Heart left ventricle (tissue), 7 donors: ENCODE measurements around the gene METTL4.

DNA sequence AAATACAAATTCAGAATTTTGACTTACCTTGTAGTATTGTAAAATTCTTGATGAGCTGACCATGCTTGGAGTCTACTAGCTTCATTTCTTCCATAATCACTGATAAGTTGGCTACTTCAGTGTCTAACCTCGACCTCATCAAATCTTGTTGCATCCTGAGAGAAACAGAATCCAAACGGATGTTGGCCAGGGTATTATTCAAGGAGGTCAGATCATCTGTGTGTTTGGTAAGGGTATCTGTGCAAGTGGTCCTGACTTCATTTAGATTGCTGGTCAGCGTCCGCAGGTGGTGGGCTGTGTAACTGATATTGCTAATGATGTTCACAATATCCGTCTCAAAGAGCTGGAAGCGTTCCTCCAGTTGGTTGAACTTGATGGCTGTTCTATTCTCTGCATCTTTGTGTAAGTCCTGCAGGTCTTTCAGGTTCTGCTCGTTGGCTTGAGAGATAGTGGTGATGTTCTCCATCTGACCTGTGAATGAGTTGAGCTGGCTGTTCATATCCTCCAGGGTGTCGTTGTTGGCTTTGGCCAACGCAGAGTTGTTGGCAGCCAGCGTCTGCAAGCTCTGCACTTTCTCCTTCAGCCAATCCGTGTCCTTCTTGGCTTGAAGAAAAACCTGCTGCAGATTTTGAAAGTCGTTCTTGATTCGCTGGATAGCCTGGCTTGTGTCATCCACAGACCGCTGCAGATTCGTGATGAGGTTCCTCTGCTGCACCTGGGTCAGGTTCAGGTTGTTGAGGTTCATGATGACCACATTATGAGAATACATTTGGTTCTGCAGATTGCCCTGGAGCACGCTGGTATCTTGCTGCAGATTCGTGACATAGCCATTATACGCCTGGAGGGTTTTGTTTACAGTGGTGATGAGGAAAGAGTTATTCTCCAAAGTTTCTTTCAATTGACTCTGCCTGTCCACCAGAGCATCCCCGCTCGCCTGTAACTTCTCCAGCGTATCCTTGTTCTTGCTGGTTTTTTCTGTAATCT is 78.7 kb upstream of the THOC1 start:
- PRO-cap, 6 experiments: no peak in any of the 6 experiments
- RAMPAGE, long total RNA, 2 experiments: no peak in any of the 2 experiments
- RRBS: no CpG with 5 or more reads among the region's 21 CpGs

DNA sequence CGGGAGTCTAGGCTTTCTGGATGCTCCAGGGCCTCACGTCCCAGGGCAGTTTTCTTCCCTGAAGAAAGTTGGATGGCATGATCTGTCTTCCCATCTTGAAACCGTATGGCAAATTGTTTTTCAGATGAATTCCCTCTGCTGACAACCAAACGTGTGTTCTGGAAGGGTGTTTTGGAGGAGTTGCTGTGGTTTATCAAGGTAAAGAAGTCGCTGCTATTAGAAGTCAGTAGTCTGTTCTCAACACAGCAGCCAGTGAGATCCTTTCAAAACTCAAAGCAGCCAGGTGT is 2.0 kb downstream of the TYMS start:
- PRO-cap, 6 experiments: no peak in any of the 6 experiments
- RAMPAGE, long total RNA, 2 experiments: no peak in any of the 2 experiments
- RRBS: no CpG with 5 or more reads among the region's 5 CpGs

GRCh38 chr18:724193-725326 is 12.1 kb upstream of the ENOSF1 start:
- PRO-cap, 6 experiments: no peak in any of the 6 experiments
- RAMPAGE, long total RNA, 2 experiments: no peak in any of the 2 experiments
- RRBS: no CpG with 5 or more reads among the region's 6 CpGs

- PRO-cap, 6 experiments: no peak in any of the 6 experiments
- RAMPAGE, long total RNA, 2 experiments: no peak in any of the 2 experiments
- RRBS: no CpG with 5 or more reads among the region's 13 CpGs
These were observed 27.6 kb upstream of the YES1 start for GRCh38 chr18:839299-840469.

- PRO-cap, 6 experiments: no peak in any of the 6 experiments
- RAMPAGE, long total RNA, 2 experiments: no peak in any of the 2 experiments
- RRBS: no CpG with 5 or more reads among the region's 26 CpGs
These were observed 324.0 kb downstream of the METTL4 start for GRCh38 chr18:2247240-2247724.

- PRO-cap, 6 experiments: peak in 6 of 6 experiments; most common plus-strand start chr18:2571031 (in 1); most common minus-strand start chr18:2571503 (in 6)
- RAMPAGE, long total RNA, 2 experiments: start-site peak on the minus strand in 2 of 2 experiments, at chr18:2571459-2571510 at its widest, 10 to 21 reads per replicate
- RRBS: no CpG with 5 or more reads among the region's 57 CpGs
These were observed at the start of gene METTL4 for GRCh38 chr18:2570653-2571774. METTL4 (minus strand) TSS chr18:2571505.

DNA sequence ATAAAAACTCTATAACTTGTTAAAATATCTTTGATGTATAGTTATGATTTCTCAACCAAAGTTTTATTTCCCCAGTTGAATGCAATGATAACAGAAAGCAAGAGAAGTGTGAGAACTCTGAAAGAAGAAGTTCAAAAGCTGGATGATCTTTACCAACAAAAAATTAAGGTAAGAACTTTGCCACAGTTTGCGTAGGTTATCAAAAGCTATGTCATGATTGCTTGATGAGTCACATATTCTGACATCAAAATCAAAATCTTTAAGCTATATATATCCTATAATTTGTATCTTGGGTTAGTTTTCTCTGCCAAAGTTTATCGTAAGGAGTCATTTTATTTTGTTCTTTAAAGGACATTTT is 35.0 kb downstream of the NDC80 start:
- PRO-cap, 6 experiments: no peak in any of the 6 experiments
- RAMPAGE, long total RNA, 2 experiments: no peak in any of the 2 experiments
- RRBS: no CpG with 5 or more reads among the region's 2 CpGs

DNA sequence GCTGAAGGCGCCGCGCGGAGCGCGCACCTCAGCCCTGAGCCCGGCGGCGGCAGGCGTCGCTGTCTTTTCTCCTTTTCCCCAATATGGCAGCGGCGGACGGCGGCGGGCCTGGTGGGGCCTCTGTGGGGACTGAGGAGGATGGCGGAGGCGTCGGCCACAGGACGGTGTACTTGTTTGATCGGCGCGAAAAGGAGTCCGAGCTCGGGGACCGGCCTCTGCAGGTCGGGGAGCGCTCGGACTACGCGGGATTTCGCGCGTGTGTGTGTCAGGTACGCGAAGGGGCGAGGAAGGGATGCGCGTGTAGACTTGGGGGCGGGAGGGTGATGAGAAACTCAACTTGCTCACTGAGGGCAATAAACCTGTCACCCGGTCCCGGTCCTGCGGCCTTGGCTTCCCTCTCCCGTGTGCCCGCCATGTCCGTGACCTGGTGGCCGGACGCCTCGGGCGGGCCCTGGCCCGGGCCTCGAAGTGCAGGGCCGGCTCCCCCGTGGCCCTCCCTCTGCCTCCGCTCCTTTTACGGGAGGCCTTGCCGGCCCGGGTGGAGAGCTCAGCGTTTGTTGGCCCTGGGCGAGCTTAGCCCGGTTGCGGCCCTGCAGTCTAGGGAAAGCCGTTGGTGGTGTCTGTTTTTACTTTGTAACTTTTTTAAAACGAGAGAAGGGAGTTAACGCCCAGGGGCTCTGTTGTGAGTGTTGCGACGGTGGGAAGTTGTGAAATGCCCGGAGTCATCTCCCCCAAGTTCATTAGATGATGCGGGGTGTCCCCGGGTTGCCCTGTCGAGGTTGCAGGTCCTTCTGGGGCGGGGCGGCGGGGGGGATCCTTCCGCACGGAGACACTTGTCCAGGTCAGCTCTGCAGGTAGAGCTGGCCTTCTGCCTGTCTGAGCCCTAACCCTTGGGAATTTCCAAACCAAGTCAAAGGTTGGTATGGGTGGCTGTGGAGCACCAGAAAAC is 741 bp downstream of the SMCHD1 start:
- PRO-cap, 6 experiments: peak in 3 of 6 experiments; most common minus-strand start position 442 of the sequence (in 1)
- RAMPAGE, long total RNA, 2 experiments: no peak in any of the 2 experiments
- RRBS: 3% methylated on average over 22 of the region's 76 CpGs

DNA sequence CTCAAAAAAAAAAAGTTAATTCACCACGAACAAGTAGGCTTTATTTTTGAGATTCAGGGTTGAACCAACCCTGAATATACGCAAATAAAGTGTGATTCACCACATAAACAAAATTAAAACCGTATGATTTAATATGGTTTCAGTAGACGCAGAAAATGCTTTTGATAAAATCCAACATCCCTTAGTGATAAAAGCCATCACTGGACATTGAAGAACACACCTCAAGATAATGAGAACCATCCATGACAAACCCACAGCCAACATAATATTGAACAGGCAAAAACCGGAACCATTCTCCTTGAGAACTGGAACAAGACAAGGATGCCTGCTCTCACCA is 79.5 kb downstream of the SMCHD1 start:
- PRO-cap, 6 experiments: no peak in any of the 6 experiments
- RAMPAGE, long total RNA, 2 experiments: no peak in any of the 2 experiments
- RRBS: no CpG with 5 or more reads among the region's 5 CpGs

GRCh38 chr18:2754077-2754824 is 92.6 kb upstream of the EMILIN2 start:
- PRO-cap, 6 experiments: no peak in any of the 6 experiments
- RAMPAGE, long total RNA, 2 experiments: no peak in any of the 2 experiments
- RRBS: no CpG with 5 or more reads among the region's 3 CpGs

- PRO-cap, 6 experiments: no peak in any of the 6 experiments
- RAMPAGE, long total RNA, 2 experiments: no peak in any of the 2 experiments
- RRBS: no CpG with 5 or more reads among the region's 6 CpGs
These were observed 40.8 kb upstream of the EMILIN2 start for GRCh38 chr18:2805763-2806577.

DNA sequence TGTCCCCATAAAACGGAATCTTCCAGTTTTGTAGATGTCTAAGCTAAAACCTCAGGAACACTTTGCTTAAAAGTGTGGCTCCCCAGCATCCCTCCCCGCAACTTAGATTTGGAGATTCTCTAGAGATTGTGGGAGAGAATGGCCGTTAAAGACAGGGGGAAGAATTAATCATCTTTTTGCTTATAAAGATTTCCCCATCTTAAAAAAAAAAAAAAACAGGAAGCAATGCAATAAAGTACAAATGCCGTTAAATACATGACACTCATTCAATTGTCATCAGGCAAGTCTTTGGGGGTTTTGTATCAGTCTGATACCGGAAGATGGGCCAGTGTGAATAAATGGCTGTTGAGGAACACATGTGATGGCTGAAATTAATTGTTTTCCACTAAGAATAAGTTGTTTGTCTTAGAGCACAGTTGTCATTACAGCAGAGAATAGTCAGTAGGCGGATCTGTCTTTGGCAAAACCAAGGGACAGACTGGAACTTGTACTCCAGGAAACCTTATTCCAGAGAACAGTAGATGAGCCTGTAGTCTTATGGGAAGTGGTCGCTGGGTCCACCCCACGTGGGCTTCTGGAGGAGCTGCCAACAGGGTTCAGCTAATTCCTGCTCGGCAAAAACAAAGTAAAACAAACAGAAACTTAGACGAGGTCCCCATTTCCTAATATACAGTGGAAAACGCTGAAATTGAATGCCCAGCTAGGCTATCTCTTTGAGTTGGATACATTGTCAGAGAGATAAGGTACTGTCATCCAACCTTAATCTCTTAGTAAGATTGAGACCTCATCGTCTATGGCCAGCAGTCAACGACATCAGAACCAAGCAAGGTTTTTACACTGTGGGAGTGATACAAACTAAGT is 1.8 kb downstream of the EMILIN2 start:
- PRO-cap, 6 experiments: peak in 1 of 6 experiments; most common minus-strand start position 480 of the sequence (in 1)
- RAMPAGE, long total RNA, 2 experiments: no peak in any of the 2 experiments
- RRBS: no CpG with 5 or more reads among the region's 13 CpGs

DNA sequence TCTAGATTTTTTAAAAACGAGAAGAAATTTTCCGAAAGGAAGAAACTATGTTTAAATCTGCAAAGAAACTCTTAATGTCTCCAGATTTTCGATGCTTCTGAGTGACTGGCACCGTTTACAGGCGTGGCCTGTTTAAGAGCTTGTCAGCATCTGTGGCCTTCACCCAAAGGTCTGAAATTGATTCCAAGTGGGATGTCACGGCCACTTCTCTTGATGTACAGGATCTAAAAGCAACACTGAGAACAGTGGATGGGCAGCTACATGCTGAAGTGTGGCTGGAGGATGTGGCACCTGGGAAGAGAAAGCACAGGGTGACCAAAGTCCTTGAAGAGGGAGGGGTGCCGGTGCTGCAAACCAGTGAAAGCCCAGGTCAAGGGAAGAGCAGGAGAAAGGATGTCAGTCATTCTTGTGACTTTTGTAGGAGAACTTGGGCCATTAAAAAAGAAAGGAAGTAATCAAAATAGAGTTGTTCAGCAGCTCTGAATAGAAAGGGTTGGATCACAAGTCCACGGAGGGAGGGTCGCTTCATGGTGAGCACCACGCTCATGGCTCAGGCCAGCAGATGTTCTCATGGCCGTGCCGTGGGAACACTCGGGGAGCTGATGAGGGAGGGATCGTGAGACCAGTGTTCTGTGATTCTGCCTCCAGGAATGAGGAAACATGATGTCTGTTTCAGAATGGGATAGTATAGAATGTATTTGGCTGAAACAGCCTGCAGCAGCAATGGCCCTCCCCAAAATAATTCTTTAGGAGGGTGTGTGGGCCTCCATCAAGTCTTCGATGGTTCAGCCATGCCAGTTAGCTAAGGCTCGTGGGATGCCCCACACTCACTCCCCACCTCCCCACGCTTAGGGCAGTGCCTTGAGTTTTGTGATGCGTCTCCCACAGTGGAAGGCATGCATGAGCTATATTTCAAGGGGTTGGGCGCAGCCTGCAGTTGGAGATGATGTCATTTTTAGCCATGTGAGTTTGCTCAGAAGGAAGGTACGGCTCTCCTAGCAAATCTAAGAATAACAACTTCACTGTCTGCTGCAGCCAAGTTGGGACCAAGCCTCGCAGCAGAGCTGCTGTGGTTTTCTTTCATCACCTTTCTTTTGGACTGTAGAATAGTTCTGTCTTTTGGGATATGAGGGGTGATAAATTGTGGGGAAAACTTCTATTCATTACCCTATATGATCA is 28.3 kb downstream of the EMILIN2 start:
- PRO-cap, 6 experiments: peak in 6 of 6 experiments; most common plus-strand start position 1,022 of the sequence (in 4); most common minus-strand start position 889 of the sequence (in 2)
- RAMPAGE, long total RNA, 2 experiments: no peak in any of the 2 experiments
- RRBS: no CpG with 5 or more reads among the region's 21 CpGs

GRCh38 chr18:2905782-2906306 is 59.0 kb downstream of the EMILIN2 start:
- PRO-cap, 6 experiments: peak in 6 of 6 experiments; most common plus-strand start chr18:2906209 (in 6); most common minus-strand start chr18:2906109 (in 6)
- RAMPAGE, long total RNA, 2 experiments: no peak in any of the 2 experiments
- RRBS: 5% methylated on average over 15 of the region's 47 CpGs

- PRO-cap, 6 experiments: no peak in any of the 6 experiments
- RAMPAGE, long total RNA, 2 experiments: no peak in any of the 2 experiments
- RRBS: no CpG with 5 or more reads among the region's 9 CpGs
These were observed 62.0 kb downstream of the LPIN2 start for GRCh38 chr18:2950792-2951473.

- PRO-cap, 6 experiments: no peak in any of the 6 experiments
- RAMPAGE, long total RNA, 2 experiments: no peak in any of the 2 experiments
- RRBS: no CpG with 5 or more reads among the region's 9 CpGs
These were observed 48.5 kb downstream of the LPIN2 start for GRCh38 chr18:2964277-2965010.

GRCh38 chr18:2970323-2970732 is 42.6 kb downstream of the LPIN2 start:
- PRO-cap, 6 experiments: no peak in any of the 6 experiments
- RAMPAGE, long total RNA, 2 experiments: no peak in any of the 2 experiments
- RRBS: no CpG with 5 or more reads among the region's 3 CpGs

DNA sequence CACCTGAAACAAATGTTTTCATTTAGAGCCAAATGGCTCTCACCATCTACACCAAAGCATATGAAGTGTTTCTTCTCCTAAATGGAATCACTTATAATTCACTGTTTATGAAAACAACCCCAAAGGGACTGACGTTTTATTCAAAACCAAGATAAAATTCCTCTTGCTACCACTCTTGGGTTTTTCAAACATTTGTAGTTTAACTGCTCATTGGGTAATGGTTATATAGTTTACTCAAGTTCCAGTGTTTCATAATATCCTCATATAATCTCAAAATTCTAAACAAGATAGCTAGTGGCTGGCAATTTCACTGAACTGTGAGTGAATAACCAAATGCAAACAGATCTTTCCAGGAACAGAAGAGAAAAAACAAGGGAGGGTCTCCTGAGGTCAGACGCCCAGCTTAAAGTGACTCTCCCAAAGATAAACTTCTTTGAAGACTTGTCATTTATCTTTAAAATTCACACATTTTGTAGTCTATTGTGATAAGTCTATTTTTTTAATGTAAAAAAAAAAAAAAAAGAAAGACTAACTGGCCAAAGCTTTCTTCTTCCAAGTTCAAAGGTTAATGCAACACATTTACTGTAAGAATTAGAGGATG is 26.8 kb downstream of the LPIN2 start:
- PRO-cap, 6 experiments: no peak in any of the 6 experiments
- RAMPAGE, long total RNA, 2 experiments: no peak in any of the 2 experiments
- RRBS: no CpG with 5 or more reads among the region's 2 CpGs

GRCh38 chr18:3037329-3038010 is 24.5 kb upstream of the LPIN2 start:
- PRO-cap, 6 experiments: no peak in any of the 6 experiments
- RAMPAGE, long total RNA, 2 experiments: no peak in any of the 2 experiments
- RRBS: no CpG with 5 or more reads among the region's 5 CpGs

DNA sequence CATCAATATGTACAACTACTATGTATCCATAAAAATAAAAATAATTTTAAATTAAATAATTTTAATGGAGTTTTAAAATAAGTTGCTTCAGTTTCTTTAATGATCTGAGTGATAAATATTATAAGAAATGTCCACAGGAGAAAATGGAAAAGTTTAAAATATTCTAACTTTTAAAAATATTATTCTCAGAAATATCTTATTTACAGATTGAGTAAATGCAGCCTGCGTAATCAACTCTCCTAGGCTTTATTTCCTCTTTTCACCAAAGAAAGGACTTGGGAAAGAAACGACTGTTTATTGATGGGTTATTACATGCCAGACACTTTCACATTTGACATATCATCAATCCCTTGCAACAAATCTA is 49.4 kb downstream of the MYOM1 start:
- PRO-cap, 6 experiments: no peak in any of the 6 experiments
- RAMPAGE, long total RNA, 2 experiments: no peak in any of the 2 experiments
- RRBS: no CpG with 5 or more reads among the region's 2 CpGs